AG04449 (cell line): Measurements from ENCODE around the genes ITGA8, CUBN and MRC1.

GRCh38 chr10:15141032-15141554 is 27.4 kb downstream of the NMT2 start:
- RRBS: no CpG with 5 or more reads among the region's 10 CpGs

- RRBS: 3% methylated on average over 28 of the region's 41 CpGs
Measured at GRCh38 chr10:15370719-15370945, 457 bp downstream of the FAM171A1 start.

DNA sequence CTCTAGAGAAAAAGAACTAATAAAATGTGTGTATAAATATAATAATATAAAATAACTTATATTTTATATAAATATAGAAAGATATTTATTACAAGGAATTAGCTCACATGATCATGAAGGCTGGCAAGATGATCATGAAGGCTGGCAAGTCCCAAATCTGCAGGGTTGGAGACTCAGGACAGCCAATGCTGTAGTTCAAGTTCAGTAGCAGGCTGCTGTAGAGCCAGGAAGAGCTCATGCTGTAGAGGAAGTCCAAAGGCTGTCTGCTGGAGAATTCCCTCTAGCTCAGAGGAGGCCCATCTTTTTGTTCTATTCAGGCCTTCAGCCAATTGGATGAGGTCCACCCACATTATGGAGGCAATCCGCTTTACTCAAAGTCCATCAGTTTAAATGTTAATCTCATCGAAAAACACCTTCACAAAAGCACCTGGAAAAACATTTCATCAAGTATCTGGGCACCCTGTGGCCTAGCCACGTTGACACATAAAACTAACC is 24.8 kb upstream of the FAM171A1 start:
- RRBS: no CpG with 5 or more reads among the region's 3 CpGs

DNA sequence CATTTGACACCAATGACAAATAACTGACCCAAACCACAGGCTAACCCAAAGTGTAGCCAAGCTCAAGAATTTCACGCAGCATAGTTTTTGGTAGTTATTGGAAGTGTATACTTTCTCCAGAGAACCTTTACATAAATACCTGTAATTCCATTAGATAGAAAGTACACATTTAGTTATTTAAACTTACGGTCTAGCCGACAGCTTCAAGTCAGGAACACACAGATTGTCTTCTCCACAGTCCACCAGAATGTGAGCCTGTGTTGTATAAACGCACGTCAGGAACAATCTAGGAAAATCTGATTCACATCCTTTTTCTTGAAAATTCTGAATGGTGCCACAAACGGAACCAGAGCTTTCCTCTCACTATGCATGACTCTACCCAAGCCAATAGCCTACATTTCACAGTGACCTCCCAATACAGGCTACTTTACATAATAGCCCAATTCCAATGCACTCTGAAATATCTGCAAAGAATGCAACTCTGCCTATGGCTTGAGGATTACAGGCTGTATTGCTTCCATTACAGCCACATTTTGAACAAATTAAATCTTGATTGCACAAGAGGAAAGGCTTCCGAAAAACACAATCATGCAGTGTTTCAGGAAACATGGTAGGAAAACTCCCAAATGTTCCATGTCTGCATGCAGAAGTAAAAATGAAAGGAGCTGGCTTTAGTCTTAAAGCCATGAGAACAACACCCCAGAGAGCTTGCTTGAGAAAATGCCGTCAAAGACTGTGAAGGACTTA is 114.0 kb downstream of the ITGA8 start:
- RRBS: no CpG with 5 or more reads among the region's 8 CpGs

- RRBS: 2% methylated on average over 26 of the region's 67 CpGs
Measured at GRCh38 chr10:15719572-15720519, at the start of gene ITGA8. Gene ITGA8 (minus strand): TSS chr10:15719922.

GRCh38 chr10:15809396-15809726 is 50.9 kb downstream of the MINDY3 start:
- RRBS: no CpG with 5 or more reads among the region's 5 CpGs

- RRBS: 87% methylated on average over 1 of the region's 6 CpGs
Measured at GRCh38 chr10:15896487-15896868, 36.2 kb upstream of the MINDY3 start.

- RRBS: no CpG with 5 or more reads among the region's 14 CpGs
Measured at GRCh38 chr10:16440296-16440967, 3.6 kb downstream of the PTER start.

DNA sequence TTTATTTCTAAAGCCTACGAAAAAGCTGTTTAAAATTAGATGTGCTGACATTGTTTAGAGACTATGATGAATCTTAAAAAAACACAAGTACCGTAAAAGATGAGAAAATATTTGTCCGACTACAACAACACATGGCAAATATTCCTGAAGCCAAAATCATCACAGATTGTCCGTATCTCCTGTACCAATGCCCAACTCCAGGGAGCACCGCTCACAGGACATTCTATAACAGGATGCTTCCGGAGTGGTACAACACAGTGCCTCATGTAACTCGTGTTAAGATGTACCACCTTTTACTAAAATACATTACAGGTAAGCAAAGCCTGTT is 136.9 kb downstream of the CUBN start:
- RRBS: no CpG with 5 or more reads among the region's 7 CpGs

DNA sequence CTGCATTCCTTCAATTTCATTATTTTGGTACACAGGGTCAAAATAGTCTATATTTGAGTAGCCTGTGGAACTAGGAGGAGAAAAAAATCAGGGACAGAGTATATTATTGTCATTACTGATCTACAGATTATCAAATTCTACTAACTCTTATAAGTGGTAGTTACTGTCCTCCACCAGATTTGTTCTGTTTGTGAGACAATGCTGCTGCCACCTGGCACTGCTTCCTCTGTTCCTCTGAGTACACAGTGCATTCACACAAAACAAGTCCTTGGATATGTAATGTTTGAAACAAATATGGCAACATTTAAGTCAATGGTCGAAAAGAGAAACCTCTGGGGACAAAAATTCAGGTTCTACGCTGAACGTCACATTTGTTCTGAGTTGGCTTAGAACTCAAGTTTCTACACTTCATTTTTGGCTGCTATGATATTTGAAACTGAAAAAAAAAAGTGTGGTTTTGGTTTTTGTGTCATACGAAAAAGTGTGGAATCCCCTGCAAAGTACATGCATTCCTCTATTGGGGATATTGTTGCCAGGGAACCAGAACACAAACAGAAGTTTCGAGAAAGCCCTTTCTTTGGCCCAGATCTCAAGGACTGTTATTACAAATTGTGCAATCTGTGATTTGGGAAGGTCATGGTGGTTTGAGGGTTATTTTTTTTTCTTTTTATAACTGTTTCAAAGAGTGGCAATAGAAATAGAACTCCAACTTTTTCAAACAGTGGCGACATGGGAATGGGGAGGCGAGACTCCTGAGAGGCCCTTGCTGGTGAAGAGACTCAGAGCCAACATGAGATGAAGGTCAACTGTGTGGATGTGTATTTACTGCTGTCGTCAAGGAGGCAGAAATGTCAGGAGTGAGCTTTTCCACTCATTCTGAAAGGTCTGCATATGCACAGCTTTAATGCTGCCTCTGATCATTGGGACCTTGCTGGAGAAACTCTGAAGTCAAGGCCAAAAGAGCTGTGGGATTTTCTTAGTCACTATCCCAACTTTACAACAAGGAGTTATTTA is 127.5 kb downstream of the CUBN start:
- RRBS: no CpG with 5 or more reads among the region's 8 CpGs

DNA sequence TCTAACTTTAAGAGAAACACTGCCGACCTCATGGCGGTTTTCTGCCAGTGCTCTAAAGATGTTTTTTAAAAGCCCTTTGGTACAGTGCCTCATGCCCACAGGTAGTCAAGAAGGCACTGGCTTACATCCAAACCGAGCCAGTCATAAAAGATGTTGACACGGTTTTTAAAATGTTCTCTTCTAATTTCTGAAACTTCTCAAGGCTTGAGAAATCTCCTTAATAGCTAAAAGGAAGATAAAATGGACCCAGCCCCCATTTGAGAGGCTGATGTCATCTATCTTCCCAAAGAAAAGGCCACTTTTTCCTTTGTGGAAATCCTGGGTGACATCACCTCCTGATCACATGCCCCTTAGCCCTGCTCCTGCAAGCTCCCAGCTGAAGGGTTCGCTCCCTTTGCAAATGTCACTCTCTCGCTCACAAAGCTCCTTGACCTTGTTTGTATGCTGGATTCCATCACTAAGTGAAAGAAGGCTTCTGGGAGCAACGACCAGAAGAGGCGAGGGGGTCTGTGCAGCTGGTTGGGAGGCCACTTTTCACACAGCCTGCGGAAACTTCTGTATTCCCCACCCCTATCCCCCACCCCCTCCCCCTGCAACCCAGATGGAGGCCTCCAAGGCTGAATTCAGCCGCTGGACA is 122.9 kb downstream of the CUBN start:
- RRBS: no CpG with 5 or more reads among the region's 10 CpGs

DNA sequence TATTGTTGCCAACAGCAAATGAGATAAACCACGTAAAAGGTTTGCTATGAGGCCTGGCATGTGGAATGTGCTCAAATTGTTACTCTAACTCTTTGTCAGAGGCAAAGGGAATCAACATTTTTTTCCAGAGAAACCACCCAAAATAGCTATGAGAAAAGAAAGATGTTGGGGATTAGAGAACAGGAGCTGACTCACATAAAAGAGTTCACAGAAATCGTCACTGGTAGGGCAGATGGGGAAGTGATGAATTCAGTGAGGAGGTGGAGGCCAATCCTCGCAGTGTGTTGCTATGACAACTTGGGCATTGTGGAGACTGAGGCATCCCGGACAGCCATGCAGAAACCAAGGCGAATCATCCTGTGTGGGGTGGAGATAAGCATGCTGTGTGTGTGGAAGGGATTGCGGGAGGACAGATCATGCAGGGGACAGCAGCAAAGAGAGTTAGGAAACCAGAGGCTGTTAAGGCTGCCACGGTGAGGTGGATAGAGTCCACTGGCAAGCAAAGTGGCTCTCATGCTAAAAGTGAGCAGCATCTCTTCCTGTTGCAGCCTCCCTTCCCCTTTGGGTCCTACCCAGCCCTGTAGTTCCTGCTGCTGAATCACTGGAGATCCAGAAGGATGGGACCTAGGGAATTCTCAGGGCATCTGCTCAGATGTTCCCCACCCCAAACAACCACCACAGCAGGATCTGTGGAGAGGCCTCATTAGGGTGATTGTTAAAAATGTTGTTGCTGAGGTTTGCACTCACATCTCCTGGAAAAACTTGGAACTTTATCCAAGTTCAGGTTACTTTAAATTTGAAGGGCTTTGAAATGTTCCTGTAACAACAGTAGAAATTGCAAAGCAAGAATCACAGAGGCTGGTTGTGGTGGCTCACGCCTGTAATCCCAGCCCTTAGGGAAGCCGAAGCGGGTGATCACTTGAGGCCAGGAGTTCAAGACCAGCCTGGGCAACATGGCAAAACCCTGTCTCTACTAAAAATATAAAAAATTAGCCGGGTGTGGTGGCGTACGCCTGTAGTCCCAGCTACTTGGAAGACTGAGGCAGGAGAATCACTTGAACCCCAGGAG is 103.8 kb downstream of the CUBN start:
- RRBS: no CpG with 5 or more reads among the region's 13 CpGs

DNA sequence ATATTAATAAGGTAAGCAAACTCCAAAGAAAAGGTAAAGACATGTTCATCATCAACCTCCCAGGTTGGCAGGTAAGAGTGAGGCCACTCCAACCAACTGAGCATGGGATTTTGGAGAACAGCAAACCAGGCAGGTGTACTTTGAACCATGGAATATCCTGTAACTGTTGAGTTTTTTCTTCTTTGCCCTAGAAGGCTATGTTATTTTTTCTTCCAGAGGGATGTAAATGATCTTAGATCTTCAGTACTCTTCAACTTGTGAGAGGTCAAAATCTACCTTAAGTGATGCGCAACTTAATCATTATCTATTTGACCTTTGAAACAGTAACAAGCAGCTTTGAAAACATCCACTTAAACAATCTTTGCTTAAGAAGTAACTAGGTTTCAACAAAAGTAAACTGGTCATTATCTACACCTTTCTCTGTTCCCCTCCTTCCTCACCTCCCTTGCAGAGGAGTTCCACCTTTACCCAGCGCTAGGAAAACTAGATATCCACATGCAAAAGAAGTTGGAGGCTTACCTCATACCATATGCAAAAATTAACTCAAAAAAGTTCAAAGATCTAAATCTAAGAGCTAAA is at the start of gene CUBN:
Gene CUBN (minus strand): TSS at position 98 of the 579 bp plus-strand sequence.
- RRBS: no CpG with 5 or more reads among the region's 2 CpGs

- RRBS: no CpG with 5 or more reads among the region's 4 CpGs
Measured at GRCh38 chr10:17200391-17200782, 1.1 kb downstream of the TRDMT1 start.

DNA sequence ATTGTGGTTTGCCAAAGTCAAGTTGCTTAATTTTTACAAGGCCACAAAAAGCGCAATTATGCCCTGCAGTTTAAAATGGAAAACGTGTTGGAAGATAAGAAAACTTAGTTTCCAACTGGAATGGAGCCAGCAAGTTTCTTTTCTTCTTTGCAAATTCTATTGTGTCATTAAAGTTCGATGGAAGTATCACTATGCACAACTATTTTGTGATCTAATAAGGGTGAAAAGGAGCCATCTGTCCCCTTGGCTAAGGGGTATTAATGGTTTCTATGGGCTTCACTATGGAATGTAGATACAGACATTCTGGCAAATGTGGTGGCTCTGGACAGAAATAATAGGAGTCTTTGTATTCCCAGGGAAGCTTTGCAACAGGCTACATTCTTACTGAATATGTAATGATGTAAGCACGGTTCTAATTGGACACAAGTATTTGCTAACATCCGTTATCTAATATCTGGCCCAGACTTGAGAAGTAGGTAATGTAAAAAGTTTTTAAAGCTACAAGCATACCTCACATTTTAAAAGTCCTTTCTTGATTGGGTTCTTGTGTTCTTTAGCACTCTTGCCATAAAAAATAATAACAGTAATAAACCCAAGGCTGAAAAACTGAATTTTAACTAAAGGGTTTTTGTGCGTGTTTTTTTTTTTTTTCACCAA is 3.2 kb downstream of the VIM start:
- RRBS: no CpG with 5 or more reads among the region's 6 CpGs

DNA sequence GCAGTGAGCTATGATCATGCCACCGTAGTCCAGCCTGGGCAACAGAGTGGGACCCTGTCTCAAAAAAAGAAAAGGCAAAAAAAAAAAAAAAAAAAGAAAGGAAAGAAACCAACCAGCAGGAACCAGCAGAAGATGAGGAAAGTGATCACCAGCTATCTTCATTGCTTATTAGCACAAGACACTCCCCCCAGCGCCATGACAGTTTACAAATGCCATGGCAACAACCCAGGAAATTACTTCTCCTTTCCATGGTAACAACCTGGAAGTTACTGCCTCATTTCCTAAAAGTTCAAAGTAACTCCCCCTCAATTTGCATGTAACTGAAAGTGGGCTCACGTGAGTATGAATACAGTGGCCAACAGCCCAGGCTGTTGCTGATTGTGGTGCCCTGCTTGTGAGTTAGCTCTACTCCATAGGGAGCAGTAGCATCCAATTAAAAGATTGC is 18.4 kb upstream of the ST8SIA6 start:
- RRBS: no CpG with 5 or more reads among the region's 3 CpGs

DNA sequence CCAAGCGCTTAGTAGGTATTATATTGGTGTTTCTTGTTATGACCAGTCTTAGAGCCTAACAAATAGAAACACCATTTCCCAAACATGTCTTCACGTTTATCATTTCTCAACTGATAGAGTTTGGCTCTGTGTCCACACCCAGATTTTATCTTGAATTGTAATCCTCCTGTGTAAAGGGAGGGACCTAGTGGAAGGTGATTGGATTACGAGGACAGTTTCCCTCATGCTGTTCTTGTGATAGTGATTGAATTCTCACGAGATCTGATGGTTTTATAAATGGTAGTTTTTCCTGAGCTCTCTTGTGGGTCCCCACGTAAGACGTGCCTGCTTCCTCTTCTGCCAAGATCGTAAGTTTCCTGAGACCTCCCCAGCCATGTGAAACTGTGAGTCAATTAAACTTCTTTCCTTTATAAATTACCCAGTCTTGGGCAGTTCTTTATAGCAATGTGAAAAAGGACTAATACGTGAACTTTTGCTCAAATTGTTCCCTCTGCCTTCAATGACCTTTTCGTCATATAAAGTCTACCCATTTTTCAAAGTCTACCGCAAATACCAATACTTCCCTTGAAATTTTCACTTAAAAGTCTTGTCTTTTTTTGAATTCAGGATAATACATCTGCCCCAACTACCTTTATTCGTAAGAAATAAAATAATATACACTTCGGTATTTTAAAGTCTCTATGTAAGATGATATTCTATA is 19.3 kb upstream of the ST8SIA6 start:
- RRBS: no CpG with 5 or more reads among the region's 12 CpGs

- RRBS: no CpG with 5 or more reads among the region's 9 CpGs
Measured at GRCh38 chr10:17730513-17731224, 21.3 kb upstream of the TMEM236 start.

- RRBS: no CpG with 5 or more reads among the region's 10 CpGs
Measured at GRCh38 chr10:17744244-17745178, 7.5 kb upstream of the TMEM236 start.

- RRBS: no CpG with 5 or more reads among the region's 25 CpGs
Measured at GRCh38 chr10:17808877-17809871, at the start of gene MRC1. Gene MRC1 (plus strand): TSS chr10:17809348.